Hair follicle dermal papilla cell (primary cell): Measurements from ENCODE around the genes MYO7A and INTS4.

DNA sequence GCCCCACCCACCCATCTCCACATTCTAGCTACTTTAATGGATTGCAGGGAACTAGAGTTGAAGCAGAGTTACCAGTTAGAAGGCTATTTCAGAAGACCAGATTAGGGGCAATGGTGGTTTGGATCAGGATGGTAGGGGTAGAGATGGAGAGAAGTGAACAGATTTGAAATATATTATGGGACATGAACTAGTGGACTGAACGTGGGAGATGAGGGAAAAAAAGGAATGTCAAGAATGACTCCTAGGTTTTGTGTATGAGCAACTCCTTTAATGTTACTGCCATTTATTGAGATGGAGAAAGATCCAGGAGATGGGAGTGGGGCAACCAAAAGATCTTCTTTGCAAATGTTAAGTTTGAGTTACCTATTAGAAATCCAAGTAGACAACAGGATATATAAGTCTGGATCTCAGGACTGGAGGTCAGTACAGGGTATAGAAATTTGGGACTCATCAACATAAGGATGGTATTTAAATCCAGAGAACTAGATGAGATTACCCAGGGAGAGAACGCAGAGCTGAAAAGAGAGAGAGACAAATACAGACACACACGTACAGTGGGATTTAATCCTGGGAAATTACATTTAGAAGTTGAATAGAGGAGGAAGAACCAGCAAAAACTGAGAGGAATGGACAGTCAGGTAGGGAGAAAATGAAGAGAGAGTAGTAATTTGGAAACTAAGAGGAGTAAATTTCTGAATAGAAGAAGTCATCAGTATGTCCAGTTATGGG is 134.6 kb downstream of the WNT11 start:
- CAGE, long polyA plus RNA: no peak

DNA sequence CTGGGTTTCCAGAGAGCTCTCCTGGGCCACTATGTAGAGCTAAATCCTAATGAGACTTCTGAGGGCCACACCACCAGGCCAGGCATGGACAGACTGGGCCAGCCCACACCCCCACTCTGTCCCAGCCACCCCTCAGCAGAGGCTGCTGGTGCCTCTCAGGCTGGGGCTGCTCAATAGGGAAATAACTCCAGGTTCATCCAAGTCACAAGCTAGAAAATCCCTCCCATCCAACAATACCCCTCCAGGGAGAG is 64.0 kb upstream of the WNT11 start:
- CAGE, long polyA plus RNA: no peak

- CAGE, long polyA plus RNA: no peak
These were observed 13.8 kb downstream of the LRRC32 start for GRCh38 chr11:76656787-76657099.

DNA sequence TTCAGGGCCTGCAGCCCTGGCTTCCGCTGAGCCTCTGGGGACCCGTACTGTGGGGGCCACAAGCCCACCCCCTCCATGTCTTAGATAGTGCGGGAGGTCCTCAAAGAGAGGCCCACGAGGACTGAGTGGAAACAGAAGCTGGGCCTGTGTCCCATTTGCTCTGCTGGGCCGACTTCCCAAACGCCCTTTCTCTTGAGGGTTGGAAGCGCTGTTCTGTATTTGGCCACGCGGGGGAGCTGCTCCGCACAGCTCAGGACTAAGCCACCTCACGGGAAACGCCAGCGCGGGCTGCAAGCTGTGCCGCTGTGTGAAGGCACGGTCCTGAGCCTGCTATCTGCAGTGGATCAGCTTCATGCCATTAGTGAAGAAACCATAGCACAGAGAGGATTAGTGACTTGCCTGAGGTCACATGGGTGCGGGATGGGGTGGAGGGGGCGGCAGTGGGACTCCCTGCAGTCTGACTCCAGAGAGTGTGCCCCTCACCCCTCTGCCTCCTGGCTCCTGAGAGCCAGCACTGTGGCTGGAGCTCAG is 51.2 kb upstream of the LRRC32 start:
- CAGE, long polyA plus RNA: no peak

DNA sequence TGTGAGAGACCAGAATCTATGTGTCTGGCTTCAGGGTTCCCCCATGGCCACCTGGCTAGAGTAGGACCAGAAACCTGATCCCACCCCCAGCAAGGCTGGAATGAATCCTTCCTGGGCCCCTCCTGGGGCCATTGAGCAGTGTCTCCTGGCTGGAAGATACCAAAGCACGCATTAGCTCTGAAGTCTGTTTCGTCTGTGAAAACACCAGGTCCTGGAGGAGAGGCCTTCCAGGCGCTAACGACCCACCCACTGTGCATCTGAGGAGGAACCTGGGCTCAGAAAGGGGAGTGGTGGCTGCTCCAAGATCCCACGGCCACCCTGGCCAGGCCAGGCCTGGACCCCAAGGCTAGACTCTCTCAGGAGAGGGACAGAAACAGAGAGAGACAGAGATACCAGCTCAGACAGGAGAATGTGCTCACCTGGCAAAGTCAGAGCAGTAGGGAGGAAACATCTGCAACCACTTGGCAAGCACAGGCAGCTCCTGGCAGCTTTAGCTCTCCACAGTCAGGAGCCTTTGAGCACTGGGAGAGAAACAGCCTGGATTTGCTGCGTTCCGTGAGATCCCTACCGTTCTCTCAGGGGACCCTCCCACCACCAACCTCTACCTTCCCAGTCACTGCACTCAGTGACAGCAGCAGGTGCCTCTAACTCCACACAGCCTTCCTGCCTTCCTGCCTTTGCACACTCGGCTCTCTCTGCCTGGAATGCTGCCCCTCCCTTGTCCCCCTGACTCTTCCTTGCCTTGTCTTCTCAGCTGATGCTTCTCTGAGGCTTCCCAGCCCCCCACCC is 15.3 kb upstream of the TSKU start:
- CAGE, long polyA plus RNA: no peak

- CAGE, long polyA plus RNA: no peak
These were observed 13.8 kb upstream of the TSKU start for GRCh38 chr11:76769178-76770029.

- CAGE, long polyA plus RNA: no peak
These were observed 1.7 kb upstream of the TSKU start for GRCh38 chr11:76781607-76781733.

DNA sequence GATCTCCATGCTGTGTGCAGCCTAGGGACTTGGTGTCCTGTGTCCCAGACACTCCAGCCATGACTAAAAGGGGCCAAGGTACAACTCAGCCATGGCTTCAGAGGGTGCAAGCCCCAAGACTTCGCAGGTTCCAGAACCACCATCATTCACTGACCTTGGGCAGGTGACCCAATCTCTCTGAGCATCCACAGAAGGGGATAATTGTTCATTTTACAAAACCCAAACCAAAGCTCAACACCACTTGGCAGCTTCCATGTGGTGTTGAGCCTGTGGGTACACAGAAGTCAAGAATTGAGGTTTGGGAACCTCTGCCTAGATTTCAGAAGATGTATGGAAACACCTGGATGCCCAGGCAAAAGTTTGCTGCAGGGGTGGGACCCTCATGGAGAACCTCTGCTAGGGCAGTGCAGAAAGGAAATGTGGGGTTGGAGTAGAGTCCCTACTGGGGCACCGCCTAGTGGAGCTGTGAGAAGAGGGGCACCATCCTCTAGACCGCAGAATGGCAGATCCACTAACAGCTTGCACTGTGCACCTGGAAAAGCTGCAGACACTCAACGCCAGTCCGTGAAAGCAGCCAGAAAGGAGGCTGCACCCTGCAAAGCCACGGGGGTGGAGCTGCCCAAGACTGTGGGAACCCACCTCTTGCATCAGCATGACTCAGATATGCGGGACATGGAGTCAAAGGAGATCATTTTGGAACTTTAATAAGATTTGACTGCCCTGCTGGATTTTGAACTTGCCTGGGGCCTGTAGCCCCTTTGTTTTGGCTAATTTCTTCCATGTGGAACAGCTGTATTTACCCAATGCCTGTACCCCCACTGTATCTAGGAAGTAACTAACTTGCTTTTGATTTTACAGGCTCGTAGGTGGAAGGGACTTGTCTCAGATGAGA is 8.6 kb downstream of the TSKU start:
- CAGE, long polyA plus RNA: no peak

GRCh38 chr11:77095650-77096316 is 6.9 kb upstream of the OMP start:
- CAGE, long polyA plus RNA: no peak

DNA sequence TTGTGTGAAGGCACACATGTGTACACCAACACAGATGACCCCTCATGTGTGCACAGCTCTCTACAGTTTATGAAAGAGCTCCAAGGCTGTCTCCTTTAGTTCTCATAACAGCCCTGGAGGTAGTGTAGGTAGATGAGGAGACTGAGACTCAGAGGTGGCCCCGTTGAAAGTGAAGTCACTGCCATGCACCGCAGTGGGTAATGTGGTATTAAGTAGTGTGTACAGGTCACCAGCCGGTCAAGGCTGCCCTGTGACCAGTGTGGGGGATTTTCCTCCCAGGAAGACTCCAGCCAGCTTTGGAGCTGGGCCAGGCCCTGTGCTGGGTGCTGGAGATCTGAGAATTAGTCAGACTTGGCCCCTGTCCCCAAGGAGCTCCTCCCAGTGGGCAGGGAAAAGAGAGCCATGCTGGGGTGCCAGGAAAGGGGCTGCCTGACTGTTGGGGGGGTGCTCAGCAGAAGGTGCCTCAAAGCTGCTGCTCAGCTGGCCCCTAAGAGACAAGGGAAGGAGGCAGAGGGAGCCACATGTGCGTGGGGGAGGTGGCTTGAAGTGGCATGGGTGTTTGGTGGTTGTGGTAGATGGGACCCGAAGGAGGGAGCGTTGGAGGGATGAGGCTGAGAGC is 5.4 kb downstream of the OMP start:
- CAGE, long polyA plus RNA: no peak

- CAGE, long polyA plus RNA: no peak
These were observed 5.8 kb downstream of the OMP start for GRCh38 chr11:77108506-77108750.

DNA sequence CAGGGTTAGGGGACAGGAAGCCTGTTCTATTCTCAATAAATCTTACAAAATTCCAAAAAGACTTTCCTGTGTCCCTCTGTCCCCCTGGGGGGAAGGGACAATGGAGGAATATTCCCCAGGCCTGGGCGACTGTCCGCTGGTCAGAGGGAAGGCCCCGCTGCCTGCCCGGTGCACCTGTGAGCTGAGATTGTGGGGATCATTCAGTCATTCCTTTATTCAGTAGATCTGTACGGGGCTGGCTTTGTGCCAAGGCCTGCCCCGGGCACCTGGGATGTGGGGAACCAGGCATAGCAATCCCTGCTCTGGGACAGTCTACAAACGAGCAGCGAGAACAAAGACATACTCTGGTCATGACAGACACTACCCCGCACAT is 2.0 kb upstream of the MYO7A start:
- CAGE, long polyA plus RNA: no peak

DNA sequence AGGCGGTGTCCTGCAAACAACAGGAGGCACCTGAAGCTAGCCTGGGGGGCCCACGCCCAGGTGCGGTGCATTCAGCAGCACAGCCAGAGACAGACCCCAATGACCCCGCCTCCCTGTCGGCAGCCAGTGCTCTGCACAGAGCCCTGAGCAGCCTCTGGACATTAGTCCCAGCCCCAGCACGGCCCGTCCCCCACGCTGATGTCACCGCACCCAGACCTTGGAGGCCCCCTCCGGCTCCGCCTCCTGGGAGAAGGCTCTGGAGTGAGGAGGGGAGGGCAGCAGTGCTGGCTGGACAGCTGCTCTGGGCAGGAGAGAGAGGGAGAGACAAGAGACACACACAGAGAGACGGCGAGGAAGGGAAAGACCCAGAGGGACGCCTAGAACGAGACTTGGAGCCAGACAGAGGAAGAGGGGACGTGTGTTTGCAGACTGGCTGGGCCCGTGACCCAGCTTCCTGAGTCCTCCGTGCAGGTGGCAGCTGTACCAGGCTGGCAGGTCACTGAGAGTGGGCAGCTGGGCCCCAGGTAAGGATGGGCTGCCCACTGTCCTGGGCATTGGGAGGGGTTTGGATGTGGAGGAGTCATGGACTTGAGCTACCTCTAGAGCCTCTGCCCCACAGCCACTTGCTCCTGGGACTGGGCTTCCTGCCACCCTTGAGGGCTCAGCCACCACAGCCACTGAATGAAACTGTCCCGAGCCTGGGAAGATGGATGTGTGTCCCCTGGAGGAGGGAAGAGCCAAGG is at the start of gene MYO7A:
MYO7A (plus strand) TSS at position 281 of the 743 bp plus-strand sequence.
- CAGE, long polyA plus RNA: no peak

- CAGE, long polyA plus RNA: no peak
These were observed 44.5 kb downstream of the MYO7A start for GRCh38 chr11:77172513-77172895.

GRCh38 chr11:77590335-77590701 is 565 bp downstream of the AQP11 start:
- CAGE, long polyA plus RNA: no peak

- CAGE, long polyA plus RNA: no peak
These were observed 21.6 kb downstream of the AQP11 start for GRCh38 chr11:77611309-77611818.

- CAGE, long polyA plus RNA: no peak
These were observed 18.7 kb upstream of the CLNS1A start for GRCh38 chr11:77656189-77656788.

- CAGE, long polyA plus RNA: no peak
These were observed 37.5 kb upstream of the CLNS1A start for GRCh38 chr11:77675030-77675518.

- CAGE, long polyA plus RNA: no peak
These were observed 63.3 kb upstream of the CLNS1A start for GRCh38 chr11:77700678-77701598.

DNA sequence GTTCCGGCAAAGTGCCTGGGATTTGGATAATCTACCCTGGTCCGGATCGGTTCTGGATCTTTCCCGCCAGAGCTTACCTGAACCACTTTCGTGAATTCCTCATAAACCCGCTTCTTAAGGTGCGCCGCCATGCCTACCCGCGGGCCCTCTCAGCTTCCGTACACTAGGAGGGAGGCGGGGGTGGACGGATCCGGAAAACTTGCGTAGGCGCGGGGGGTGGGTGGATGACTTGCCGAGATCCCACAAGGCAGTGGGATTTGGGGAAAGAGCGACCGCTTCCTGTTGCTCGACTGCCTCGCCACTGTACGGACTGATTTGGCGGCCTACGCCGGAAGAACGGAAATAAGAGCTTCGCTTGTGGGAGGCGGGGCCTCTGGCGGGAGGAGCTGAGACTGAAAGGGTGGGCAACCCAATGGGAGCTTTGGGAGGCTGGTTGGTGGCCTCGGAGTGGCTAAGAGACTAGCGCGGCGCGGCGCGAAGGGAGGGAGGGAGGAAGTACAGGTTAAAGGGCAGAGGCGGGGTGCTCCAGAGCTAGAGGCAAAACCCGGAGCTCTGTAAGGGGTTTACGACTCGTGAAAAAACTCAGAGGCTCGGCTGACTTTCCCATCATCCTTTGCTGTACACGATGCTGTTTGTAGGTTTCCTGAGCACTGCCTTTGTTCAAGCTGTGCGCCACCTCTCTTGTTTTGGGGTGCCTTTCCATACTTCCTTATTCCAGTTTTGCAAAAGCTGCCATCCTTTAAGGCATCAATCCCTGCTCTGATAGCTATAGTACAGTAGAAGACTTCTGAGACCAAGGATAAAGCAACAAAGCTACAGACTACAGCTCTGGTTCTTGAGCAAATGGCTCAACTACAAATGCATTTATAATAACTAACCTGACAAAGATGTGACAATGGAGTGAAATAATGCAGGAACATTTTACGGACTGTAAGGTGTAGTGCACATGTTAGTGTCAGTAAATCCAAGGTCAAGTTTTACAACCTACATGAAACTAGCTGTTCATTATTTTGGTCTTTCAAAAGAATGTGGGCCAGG is at the start of gene INTS4:
INTS4 (minus strand) TSS at position 156 of the 1,038 bp plus-strand sequence.
- CAGE, long polyA plus RNA: no peak